Ascending aorta (tissue), 1 donor: Measurements from ENCODE around the genes HLA-DQB2, PHF1 and ZBTB9.

DNA sequence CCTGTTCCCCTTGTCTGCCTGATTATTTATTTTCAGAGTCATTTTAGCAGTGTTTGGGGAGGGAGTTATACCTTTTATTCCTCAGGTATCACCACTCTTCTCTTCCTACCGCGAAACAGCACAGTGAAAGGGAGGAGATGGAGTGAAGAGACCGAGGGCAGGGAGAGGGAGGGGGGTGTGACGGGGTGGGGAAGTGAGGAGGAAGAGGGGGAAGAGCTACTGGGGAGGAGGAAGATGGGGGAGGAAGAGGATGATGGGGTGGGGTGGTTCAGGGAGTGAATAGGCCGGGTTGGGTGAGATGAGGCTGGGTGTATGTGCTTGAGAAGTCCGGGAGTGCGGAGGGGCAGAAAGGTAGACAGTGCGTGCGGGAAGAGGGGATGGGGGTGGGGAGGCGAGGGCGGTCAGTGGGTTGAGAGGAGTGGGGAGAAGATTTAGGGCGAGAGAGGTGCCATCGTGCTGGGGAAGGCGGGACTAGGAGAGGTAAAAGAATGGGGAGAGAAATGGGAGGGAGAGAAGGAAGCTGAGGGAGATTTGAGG is 30.8 kb upstream of the NOTCH4 start:
- PRO-cap: no peak

- PRO-cap: no peak
Observed at GRCh38 chr6:32255914-32256211, 32.0 kb upstream of the NOTCH4 start.

- PRO-cap: no peak
Observed at GRCh38 chr6:32444507-32444745, 4.7 kb downstream of the HLA-DRA start.

GRCh38 chr6:32607507-32608156 is 18.0 kb upstream of the HLA-DRB1 start:
- PRO-cap: no peak

GRCh38 chr6:32763427-32763726 is at the start of gene HLA-DQB2:
Gene HLA-DQB2, minus strand, starts transcription at chr6:32763532.
- PRO-cap: no peak

DNA sequence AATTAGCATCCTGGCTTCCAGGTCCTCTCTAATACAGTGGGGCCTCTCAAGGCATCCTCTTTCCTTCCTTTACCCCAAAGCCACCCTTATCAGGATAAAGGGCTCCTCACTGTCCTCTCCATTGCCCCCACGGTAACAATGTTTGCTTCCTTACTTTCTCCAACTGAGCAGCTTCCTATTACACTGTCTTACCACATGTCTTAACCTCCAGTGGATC is 5.0 kb downstream of the HLA-DMB start:
- PRO-cap: no peak

DNA sequence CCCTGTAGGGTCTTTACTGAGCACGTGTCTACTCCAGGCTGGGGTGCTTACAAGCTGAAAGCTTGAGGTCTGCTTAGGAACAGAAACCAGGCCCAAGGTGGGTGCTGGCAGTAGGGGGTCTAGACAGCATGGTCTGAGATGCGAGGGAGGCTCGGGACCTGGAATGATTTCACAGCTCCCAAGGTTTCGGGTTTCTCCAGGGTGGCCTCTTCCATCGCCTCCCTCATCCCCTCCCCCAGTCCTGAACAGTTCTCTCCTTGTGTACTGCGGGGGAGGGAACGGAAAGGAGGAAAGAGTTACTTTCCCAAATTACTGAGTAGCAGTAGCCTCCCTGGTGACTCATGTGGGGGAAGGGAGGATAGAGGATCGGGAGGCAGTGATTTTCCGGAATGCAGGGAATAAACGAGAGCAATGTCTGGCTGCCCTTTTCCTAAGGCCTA is 1.3 kb downstream of the BRD2 start:
- PRO-cap: bidirectional peak, plus-strand start at position 25 of the sequence, minus-strand start outside the sequence; bidirectional peak, plus-strand start at position 346 of the sequence, minus-strand start at position 225 of the sequence

DNA sequence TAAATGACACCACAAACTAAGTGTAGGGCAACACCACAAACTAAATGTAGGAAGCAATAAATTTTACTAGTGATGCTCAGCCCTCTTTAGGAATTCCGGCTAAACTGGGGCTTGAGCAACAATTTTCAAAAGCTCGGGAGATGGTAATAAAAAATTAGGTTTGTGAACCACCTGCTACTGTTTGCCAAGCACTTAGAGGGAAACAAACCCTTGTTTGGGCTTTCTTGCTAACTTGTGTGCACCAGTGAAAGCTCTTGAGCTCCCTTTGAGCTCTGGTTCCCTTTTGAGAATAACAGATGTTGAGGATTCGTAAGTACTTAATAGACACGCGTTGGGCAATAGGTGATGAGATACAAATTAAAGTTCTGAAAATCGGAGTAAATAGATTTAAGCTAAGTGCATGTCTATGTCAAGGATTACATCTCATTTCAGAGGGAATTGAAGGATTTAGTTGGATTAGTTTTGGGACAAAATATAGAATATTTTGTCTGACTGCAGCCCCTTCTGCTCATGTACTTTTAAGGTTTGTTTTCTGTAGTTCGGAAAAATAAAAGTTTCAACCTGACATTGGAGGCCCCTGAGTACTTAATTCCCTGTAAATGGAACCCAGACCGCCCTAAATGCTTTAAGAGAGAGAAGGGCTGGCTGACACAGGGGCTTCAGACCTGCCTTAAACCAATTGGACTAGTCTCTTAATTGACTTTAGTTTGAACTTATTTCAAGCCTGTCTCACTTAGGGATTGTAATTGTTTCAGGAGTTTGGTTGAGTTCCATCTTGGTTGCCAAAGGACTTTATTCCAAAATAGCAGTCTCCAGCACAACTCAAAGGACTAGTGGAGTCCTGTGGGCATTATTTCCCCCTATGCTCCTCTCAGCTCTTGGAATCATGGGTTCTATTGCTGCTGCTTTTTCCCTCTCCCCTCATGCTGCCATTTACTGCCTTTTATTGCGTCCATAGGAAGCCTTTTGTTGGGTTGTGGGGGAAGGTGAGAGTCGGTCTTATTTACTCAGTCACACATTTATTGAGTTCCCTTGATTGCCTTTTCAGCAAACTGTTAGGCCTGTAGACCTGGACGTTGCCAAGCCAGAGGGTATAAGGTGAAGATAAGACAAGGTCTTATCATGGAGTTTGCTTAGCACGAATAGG is 14.3 kb downstream of the BRD2 start:
- PRO-cap: no peak

DNA sequence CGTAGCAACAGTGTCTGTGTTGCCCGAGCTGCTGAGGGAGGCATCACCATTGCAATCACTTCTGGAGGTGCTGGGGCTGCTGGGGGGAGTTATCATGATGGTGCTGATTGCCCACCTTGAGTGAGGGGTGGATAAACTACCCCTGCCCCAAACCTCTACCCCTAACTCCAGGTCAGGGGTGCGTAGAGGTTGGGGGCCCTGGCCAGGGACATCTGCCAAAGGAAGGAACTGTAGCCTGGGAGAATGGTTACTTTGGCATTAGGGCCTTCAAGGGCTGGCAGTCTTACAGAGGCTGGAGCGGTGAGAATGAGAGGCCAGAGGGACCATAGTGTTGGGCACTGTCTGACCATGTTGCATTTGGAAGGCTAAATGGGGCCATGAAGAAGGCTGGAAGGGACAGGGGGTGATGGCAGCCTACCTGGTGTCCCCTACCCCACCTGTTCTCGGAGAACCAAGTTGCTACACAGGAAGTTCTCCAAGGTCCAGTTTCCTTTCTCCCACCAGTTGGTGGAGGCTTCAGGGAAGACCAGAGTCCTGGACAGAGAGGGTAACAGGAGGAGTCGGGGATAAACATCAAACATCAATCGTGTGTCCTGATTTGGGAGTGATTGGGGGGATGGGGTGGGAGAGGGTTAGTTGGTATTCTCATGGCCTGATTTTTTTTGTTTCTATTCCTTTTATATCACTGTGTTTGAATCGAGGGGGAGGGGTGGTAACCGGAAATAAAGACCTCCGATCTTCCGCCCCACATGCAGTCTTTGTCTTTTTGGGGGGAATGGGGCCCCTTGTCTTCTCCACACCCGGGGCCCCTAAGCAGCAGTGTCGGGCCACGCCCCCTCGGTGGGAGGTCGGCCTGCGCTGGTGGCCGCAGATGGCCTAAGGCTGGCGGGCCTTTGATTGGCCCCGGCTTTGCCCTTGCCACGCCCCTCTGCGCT is 498 bp upstream of the HSD17B8 start:
- PRO-cap: no peak

GRCh38 chr6:33213841-33214620 is 5.7 kb downstream of the RING1 start:
- PRO-cap: no peak

DNA sequence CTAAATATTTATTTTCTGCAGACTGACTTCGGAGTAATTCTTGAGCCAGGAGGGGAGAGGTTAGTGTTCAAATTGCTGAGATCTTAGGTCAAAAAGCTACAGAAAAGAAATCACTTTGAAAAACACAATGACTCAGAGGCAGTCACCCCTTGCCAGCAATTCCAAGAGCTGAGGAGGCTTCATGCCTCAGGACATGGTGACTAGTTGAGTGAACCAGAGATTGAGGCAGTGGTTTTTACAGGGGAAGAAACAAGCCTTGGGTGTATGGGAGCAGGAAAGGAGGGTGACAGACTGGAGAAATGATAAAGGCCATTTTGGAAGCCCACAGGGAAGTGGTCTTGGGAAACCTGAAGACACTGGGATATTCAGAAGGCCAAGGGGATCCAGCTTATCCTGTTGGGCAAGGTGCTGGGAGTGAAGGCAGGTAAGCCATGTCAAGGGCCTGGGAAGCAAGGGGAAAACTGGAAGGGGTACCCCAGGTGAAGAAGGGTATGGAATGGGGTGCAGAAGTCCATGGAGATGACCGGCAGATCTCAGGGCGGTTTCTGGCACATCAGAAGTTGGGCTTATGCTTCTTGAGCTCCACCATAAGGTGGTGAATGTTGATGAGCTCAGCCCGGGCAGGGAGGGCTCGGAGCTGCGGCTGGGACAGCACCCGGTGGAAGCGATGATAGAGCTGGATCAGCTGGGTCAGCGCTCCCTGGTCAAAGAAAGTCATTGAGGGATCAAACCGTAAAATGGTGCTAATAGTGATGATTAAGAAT is 21.2 kb downstream of the VPS52 start:
- PRO-cap: no peak

DNA sequence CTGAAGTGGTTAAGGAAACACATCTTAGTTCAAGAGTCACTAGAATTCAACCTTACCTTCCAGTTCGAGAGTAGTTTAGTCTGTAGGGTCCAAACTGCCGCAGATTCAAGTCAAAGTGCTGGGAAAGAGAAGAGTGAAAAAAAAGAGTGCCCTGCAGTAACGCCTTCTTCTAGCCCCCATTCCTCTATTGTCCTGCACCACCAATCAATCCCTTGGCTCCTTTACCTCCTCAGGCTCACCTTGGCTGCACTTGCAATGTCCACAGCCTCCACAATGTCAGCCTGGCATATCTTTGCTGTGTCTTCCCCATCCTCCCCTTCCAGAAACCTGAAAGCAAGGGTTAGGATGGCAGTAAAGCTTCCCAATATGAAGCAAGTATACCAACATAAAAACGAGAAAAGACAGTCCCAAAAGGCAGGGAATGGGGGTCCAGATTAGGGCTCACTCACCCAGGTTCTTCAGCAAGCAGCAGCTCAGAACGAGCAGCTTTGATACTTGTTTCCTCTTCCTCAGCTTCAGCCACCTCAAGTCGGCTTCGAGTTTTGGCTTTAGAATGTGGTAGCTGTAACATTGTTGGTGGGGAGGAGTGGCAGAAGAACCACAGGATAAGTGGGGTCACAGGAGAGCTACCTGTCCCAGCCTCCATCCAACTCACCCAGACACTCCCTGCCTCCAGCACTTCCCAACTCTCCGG is 983 bp downstream of the WDR46 start:
- PRO-cap: no peak

DNA sequence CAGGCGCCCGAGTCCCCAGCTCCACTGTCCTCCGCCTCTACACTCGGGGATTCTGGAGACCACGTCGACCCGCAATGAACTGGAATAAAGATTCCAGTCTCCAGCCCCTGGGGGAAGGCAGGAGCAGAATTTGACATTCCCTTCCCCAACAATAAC is 258 bp upstream of the RGL2 start:
- PRO-cap: no peak

GRCh38 chr6:33410957-33411412 is at the start of gene PHF1:
Gene PHF1, plus strand, starts transcription at chr6:33411014.
- PRO-cap: bidirectional peak, plus-strand start at chr6:33411063, minus-strand start at chr6:33410883

DNA sequence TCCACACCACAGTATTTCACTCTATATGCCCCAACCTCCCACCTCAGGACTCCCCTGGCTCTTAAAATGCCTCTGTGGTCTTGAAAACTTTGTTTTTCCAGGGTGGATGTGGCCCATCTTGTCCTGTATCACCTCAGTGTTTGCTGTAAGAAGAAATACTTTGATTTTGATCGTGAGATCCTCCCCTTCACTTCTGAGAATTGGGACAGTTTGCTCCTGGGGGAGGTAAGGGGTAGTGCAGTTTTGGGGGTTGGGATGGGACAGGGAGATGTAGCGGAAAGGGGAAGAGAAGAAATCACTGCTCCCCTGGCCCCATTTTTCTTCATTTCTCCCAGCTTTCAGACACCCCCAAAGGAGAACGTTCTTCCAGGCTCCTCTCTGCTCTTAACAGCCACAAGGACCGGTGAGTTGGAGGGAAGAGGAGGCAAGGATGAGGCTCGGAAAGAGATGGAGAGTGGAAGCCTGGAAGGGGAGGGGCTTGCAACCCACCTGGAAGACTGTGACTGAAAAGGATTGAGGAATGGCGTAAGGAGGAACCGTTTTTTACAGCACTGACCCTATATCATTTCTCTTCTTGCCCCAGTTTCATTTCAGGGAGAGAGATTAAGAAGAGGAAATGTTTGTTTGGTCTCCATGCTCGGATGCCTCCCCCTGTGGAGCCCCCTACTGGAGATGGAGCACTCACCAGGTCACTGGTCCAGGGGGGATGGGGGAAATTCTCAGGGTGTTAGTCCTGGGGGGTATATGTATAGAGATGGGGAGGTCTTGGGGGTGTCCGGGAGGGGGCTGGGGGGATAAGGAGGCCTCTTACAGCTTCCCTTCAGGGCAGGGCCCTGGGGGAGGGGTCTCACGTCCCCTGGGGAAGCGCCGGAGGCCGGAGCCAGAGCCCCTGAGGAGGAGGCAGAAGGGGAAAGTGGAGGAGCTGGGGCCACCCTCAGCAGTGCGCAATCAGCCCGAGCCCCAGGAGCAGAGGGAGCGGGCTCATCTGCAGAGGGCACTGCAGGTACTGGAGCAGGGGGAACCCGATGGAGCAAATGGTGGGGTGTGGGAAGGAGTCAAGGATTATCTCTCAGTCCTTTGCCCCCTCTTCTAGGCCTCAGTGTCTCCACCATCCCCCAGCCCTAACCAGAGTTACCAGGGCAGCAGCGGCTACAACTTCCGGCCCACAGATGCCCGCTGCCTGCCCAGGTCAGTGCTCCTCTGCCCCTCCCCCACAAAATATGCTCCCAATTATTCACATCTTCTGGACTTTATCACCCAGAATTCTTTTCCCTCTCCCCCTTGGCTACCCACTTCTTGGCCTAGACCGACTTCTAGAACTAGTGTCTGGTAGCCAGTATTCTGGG is 3.3 kb downstream of the CUTA start:
- PRO-cap: no peak

DNA sequence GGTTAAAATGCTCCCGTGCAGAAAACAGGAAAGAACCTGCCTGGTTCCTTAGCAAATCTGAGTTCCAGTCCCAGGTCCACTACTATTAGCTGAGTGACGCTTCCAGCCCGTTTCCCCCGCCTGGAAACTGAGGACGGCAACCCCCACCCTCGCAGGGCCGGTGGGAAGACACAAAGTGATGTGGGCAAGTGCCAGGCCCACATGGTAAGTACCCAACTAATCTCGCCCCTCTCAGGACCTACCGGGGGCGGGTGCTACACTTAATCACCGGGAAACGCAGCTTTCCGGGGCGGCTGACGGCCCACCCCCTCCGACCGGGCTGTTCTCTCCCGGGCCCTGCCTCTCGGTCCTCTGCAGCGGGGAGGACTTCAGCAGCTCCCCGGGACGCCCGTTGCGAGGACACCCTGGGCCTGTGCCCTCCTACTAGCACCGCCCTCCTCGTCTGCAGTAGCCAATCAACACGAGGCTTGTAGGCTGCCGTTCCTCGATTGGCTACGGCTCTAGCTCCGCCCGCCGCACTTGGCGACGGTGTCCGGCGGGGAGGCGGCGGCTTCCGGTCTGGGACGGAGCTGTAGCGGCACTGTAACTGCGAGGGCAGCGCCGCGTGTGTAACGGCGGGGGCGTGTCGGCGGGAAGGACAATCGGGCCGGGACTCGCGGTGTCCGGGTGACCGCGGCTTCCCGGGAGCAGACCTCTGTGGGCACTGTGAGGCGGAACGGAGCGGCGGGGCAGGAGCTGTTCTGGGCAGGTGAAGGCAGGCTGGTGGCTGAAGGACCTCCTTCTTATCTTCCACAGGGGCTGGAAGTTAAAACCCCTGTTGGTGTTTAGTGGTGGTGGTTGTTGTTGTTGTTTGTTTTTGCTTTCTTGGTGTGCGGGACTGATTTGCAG is at the start of gene ZBTB9:
Gene ZBTB9, plus strand, starts transcription at position 549 of the 888 bp plus-strand sequence.
- PRO-cap: bidirectional peak, plus-strand start at position 549 of the sequence, minus-strand start at position 440 of the sequence

DNA sequence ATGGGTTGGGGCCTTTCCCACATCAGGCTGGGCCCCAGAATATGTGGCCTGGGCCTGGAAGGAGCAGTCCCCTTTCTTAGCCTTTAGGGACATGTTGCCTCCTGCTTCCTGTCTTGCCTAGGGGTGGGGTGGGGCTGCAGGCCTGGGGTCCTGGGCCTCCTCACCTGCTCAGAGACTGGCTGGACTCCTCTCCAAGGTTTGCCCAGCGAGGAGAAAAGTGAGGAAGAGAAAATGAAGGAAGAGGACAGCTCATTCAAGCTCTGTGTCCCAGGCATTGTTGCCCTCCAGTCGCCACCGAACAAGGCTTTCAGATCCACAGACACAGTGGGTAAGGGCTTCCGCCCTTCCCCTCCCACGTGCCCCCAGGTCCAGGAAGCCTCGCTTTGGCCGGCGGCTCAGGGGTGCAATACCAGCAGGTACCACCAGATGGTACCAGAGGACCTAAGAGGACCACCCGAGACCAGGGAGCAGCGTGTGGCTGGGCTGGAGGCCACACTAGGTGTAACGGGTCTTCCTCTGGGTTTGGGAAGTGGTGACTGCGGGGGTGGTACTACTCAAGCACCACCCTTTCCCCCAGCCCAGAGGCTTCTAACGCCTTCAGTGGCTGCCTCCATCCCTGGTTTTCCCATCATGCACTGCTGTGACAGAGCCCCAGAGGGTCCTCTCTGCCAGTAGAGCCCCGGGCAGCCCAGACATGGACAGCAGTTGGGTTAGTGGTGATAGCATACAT is 5.5 kb upstream of the BAK1 start:
- PRO-cap: no peak

DNA sequence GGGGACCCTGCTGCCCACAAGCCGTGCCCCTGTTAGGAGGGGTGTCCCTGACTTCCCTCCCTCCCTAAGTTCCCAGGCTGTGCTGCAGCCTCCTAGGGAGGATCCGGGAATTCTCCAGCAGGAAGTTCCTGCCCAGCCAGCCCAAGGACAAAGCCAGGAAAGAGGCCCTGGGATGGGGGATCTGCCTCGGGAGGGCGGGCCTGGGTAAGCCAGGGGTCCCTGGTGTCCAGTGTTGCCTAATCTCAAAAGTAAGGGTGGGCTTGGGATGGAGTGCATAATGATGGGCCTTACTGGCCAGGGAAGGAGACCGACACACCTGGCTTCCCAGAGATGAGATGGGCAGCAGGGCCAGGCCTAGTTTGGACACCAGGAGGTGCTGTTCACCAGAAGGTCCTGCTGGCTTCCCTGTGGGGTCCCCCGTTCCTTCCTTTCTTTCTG is 9.4 kb upstream of the BAK1 start:
- PRO-cap: no peak

- PRO-cap: no peak
Observed at GRCh38 chr6:33621753-33622650, 880 bp downstream of the ITPR3 start.

GRCh38 chr6:33634372-33635007 is 13.4 kb downstream of the ITPR3 start:
- PRO-cap: no peak